ENCODE measurements around the genes NR2C2AP, ZNF101 and ZNF506.

GRCh38 chr19:18900695-18901309 lies 4.8 kb upstream of the CERS1 start:
- PRO-cap, result no peak

- PRO-cap, result no peak
These were observed 8.1 kb upstream of the CERS1 start for GRCh38 chr19:18903846-18904666.

- PRO-cap, result no peak
These were observed 1.6 kb downstream of the SLC25A42 start for GRCh38 chr19:19065409-19065827.

DNA sequence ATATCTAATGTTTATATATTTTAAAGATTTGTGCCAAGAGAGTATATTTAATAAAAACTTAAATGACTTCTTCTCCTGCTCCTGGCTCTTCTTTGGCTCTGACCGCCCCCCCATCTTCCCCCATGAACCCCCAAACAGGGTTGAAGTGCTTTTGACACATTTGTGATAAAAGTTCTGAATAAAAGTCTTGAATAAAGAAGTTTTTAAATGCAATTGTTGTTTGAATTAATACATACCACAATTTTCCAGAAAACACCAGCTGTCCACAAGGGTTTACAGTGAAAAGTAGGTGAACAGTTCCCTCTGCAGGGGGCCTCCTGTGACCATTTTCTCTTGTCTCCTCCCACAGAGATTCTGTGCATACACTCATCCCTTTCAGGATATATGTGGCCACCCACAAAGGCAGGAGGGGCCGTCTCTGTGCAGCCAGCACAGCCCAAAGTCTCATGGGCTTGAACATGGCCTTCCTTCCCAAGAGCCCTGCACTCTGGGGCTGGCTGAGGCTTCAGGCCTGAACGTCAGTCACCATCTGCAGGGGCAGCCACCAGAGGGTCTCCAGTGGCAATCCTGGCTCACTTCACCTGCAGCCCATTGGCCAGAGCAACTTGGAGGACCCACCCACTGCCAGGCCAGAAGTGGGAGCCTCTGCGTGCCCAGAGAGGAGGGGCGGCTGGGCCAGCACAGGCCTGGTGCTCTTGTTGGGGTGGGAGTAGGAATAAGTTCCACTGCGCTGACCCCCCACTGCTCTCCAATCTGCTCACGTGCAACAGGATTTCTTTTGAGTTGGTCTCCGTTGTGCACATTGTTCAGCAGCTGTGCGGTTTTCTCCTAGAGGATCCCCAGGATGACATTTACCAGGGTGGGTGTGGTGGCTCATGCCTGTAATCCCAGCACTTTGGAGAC lies 25.2 kb downstream of the TMEM161A start:
- PRO-cap, result no peak

DNA sequence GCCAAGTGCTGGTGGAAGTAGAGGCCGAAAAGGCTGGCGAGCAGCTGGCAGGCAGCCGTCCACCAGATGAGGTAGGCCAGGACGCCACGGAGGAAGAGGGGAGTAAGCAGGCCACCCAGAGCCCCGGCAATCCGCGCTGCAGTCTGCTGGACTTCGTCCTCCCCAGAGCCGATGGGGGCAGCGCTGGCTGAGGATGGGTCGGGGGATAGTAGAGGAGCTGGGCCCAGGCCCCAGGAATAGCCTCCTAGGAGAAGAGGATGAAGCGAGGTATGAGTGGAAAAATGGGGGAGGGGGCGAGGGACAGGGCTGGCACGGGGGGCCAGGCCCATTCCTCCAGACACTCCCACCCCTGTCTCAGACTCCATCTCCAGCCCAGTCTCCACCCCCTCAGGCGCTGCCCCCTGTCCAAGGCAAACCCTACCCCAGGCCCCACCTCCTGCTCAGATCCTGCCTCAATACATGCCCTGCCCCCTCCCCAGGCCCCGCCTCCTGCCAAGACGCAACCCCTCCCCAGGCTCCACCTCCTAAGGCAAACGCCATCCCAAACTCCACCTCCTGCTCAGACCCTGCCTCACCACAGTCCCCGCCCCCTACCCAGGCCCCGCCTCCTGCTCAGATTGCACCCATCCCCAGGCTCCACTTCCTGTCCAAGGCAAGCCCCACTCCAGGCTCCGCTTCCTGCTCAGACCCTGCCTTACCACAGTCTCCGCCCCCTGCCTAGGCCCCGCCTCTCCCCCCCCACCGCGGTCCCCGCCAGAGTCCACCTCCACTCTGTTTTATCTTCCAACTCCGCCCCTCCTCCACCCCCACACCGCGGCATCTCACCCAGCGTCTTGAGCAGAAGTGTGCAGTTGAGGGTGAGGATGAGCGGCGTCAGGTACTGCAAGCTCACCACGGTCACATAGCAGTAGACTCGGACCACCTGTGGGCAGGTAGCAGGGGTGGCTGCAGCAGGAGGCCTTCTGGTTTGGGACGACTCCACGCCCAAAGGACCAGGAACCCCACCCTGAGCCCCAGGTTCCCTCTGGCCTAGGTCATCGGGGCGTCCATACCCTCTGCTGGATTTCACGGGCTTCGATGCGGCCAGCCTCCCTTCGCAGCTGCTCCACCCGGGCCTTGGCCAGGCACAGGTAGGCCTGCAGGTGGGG lies 18.0 kb downstream of the TMEM161A start:
- PRO-cap, result no peak

DNA sequence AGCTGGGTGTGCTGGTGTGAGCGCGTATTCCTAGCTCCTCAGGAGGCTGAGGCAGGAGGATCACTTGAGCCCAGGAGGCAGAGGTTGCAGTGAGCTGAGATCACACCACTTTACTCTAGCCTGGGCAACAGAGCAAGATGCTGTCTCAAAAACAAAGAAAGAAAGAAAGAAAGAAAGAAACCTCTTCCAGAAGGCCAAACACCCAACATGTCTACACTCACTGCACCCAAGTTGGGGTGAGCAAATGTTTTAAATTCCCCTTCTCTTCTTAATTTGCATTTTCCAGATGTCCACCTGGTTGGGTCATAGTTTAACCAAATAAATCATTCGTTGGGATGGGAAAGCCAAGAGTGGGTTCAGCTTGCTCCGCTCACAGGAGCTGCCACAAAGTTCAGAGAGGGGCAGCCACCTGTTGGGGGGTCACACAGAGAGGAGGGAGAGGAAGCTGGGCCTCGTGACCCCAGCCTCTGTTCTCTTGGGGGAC lies 2.6 kb downstream of the MEF2B start:
- PRO-cap, result no peak

DNA sequence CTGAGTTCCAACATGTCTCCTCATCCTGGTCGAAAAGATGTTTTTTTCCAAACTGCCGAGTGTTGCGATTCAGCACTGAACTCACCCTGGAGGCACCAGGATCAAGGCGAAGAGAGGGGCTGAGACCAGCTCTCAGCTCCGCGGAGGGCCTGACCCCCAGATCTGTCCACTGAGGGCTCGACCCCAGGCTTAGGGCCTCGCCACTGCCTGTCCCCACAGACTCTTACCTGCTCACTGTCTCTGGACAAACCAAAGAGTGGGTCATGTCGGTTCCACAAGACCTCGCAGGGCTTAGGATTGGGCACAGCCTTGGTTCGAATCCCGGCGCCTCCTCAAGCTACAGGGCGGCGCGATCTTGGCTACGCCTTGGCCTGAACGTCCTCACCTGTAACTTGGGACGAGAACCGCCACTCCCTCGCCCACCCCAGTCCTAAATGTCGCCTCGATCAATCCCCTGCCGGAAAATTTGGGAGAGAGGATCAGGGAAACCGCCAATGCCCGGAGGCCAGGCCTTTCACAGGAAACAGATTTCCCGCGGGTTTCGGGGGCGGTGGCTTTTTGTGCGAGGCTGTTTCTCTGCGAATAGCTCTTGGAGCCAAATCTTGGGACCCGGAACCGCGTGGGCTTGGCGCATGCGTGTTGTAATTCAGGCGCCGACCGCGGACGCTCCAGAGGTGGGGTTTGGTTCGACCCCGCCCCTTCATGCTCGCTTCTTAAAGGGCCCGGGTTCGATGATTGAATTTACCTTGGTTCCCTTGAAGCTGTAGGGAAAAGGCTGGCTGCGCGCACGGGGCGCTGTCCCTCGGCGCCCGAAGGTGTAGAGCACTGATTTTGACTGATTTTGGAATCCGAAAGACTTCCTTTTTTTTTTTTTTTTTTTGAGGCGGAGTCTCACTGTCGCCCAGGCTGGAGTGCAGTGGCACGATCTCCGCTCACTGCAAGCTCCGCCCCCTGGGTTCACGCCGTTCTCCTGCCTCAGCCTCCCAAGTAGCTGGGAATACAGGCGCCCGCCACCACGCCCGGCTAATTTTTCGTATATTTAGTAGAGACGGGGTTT lies at the start of gene NR2C2AP:
NR2C2AP (minus strand) TSS at position 619 of the 1,057 bp plus-strand sequence.
- PRO-cap, result unidirectional peak, minus-strand start at position 614 of the sequence

DNA sequence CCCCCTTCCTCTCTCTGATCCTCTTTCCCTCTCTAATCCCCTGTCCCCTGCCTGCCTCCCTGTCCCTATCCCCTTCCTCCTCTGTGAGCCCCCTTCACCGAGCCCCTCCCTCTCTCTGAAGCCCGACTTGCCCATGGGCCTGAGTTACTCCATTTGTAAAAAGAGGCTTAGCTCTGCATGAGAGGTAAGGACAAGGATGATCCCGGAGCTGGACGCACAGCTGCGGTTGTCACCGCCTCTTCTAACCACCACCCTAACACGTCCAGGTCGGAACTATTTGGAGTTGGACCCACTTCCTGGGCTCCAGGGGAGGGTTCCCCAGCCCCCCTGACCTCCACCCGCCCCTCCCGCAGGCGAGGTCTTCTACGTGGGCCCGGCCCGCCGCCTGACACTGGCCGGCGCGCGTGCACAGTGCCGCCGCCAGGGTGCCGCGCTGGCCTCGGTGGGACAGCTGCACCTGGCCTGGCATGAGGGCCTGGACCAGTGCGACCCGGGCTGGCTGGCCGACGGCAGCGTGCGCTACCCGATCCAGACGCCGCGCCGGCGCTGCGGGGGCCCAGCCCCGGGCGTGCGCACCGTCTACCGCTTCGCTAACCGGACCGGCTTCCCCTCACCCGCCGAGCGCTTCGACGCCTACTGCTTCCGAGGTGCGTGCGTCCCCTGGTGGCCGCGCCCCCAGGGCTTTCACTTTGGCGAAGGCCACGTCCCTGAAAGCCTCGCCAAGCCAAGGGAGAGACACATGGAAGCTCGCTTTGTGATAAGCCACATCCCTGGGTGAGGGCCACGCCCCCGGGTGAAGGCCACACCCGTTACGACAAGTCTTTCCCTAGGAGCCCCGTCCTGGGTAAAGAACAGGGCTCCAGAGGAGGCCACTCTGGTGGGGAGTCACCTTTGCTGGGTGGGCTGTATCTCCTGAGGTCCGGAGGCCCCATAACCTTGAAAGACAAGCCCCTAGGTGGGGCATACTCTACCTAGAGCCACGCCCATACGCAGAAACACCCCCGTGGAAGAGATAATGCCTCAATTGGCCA lies 13.2 kb downstream of the NCAN start:
- PRO-cap, result bidirectional peak, plus-strand start at position 687 of the sequence, minus-strand start at position 581 of the sequence

DNA sequence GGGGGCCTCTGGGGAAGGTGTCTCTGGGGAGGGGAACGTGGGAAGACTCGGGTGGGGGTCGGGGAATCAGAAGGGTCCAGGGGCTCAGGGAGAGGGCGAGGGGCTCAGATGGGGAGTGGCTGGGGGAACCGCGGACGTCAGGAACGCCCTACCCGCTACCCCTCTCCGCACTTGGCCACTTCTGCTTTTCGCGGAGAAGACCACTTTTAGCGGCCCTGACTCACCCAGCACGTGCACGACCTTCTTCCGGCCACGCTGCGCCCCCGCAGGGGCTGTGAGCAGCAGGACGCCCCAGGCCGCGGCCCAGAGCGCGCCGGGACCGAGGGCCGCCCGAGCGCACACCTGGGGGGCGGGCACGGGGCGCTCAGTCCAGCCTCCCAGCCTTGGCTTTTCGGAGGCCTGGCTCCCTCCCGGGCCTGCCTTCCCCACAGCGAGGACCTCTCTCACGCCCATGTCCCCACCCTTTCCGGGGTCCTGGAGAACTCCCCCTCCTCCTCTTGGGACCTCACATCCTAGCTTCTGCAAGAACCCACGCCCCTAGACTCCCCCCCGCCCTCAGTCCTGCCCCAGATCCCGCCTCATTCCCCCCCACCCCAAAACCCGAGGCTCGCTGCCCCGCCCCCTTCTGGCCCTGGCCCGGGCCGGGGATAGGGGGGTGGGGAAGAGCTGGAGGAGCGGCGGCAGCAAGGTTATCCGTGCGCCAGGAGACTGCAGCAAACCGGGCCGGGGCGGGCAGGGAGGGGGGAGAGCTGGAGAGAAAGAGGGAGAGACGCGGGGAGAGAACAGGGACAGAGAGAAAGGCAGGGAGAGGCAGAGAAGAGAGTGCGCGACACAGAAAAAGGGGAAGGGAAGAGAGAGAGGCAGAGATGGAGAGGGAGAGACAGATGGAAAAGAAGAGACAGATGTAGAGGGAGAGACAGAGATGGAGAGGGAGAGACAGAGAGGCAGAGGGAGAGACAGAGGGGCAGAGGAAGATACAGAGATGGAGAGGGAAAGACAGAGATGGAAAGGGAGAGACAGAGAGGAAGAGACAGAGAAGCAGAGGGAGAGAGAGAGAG lies 1.1 kb downstream of the HAPLN4 start:
- PRO-cap, result no peak

GRCh38 chr19:19335605-19336523 lies 15.2 kb downstream of the MAU2 start:
- PRO-cap, result no peak

DNA sequence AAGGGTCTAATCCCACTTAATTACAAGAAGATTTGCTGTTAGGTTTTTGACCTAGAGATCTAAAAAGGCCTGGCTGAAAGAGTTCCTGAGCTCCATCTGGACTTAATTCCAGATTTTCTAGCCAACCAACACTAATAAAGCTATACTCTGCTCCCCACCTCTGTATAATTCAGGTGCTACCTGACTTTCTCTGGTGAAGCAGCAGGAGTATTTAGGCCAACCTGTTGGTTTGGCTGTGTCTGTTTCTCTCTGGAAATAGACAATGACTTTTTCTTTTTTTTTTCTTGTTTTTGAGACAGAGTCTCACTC lies 30.2 kb upstream of the GATAD2A start:
- PRO-cap, result no peak

DNA sequence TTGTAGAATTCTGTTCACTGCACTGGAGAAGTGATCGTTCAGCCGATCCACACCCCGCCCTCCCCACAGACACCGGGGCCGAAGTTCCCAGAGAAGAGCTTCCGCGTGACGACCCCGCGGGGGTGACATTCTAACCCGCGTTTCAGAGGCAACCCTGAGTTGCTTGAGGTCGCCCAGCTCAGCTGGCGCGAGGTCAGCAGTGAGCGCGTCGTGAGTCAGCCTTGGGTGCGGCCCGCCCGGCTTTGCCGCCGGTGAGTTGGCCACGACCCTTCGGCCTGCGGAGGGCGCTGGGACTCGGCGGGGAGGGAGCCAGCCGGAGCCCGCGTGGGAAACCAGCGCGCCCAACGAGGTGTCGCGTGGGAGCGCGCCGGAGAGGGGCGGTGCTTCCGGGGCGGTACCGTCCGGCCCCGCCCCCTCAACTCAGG lies 285 bp upstream of the GATAD2A start:
- PRO-cap, result no peak

- PRO-cap, result unidirectional peak, minus-strand start at chr19:19460393; unidirectional peak, minus-strand start at chr19:19460449
These were observed 54.7 kb downstream of the GATAD2A start for GRCh38 chr19:19460071-19460751.

GRCh38 chr19:19493779-19494491 lies 21.4 kb downstream of the TSSK6 start:
- PRO-cap, result no peak

- PRO-cap, result unidirectional peak, plus-strand start at chr19:19627819
These were observed 503 bp downstream of the LPAR2 start for GRCh38 chr19:19627393-19628040.

DNA sequence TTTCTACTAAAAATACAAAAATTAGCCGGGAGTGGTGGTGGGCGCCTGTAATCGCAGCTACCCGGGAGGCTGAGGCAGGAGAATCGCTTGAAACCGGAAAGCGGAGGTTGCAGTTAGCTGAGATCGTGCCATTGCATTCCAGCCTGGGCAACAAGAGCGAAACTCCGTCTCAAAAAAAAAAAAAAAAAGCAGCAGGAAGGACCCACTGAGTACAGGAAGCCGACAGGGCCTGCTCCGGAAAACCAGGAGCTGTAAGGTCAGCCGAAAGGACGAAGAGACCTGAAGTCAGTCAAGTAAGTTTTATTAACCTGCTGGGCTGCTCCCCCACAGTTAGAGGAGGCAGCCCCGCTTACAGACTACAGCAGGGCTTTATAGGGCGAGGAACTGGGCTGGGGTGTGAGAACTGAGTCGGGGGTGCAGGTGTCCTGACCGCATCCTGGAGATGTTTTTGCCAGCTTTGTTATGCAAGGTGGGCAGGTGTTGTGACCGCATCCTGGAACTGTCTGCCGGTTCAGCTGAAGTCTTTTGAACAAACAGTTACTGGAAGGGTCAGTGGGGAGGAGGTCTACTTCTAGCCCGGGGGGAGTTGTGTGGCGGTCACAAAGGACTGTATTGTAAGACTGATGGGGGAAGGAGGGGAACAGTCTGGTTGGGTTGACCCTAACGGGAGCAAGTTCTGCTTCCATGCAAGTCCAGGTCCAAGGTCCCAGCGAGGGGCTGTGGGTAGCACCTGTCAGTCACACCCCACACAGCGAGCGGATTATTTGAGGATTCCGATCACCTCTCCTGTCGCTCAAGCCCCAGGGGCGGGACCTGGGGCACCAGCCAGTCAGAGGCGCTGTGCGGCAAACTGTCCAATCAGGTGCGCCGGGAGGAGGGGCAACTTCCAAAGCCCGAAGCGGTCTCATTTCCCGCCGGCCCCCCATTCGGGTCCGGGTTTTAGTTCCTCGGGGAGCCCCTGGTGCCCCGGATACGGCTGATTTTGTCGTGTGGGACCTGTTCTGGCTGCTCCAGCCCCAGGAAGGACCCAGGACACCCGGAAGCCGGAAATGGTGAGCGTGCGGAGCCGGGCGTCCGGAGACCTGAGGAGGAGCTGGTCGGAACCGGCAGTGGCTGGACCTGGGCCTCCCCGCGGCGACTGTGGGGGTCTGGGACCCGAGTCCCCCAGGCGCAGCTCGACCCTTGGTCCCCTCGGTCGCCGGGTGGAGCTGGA lies at the start of gene ZNF101:
ZNF101 (plus strand) TSS at position 925 of the 1,213 bp plus-strand sequence.
- PRO-cap, result bidirectional peak, plus-strand start at position 536 of the sequence, minus-strand start at position 360 of the sequence; bidirectional peak, plus-strand start at position 925 of the sequence, minus-strand start at position 762 of the sequence

DNA sequence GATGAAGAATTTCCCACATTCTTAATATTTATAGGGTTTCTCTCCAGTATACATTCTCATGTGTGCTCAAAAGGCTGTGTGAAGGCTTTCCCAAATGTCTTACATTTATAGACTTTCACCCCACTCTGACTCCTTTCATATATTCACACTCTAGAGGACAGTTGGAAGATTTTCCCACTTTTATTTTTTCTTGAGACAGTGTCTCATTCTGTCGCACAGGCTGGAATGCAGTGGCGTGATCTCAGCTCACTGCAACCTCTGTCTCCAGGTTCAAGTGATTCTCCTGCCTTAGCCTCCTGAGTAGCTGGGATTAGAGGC lies 22.4 kb downstream of the ZNF14 start:
- PRO-cap, result no peak

GRCh38 chr19:19732412-19732898 lies 457 bp downstream of the ZNF14 start:
- PRO-cap, result unidirectional peak, plus-strand start at chr19:19732745

DNA sequence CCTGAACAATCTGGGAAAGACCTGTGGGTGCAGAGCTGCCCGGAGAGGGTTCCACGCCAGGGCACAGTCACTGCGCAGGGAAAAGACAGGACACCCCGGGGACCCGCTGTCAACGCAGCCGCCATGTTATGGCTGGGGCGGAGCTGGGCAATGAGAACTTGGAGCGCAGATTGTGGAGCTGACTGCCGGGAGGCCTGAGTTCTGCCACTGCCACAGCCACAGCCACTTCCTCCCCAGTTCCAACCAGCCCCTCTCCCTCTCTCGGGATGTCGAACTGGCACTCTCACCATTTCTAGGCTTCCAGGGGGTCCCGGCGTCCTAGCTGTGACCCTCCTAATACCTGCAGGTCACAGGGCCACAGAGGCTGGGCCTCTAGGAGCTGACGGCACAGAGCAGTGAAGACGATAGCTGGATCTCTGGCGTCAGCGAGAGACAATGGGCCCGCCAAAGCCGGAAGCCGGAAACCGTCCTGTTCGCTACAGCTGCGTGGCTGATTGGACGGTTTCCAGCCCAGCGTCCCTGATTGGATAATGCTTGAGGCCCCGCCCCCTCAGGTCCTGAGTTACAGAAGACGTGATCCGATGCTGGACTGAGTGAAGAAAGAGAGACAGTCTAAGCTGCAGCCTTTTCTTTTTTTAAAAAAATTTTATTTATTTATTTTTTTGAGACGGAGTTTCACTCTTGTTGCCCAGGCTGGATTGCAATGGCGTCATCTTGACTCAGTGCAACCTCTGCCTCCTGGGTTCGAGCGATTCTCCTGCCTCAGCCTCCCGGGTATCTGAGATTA lies at the start of gene ZNF506:
ZNF506 (minus strand) TSS at position 437 of the 787 bp plus-strand sequence.
- PRO-cap, result bidirectional peak, plus-strand start at position 197 of the sequence, minus-strand start at position 134 of the sequence; bidirectional peak, plus-strand start at position 592 of the sequence, minus-strand start at position 406 of the sequence

DNA sequence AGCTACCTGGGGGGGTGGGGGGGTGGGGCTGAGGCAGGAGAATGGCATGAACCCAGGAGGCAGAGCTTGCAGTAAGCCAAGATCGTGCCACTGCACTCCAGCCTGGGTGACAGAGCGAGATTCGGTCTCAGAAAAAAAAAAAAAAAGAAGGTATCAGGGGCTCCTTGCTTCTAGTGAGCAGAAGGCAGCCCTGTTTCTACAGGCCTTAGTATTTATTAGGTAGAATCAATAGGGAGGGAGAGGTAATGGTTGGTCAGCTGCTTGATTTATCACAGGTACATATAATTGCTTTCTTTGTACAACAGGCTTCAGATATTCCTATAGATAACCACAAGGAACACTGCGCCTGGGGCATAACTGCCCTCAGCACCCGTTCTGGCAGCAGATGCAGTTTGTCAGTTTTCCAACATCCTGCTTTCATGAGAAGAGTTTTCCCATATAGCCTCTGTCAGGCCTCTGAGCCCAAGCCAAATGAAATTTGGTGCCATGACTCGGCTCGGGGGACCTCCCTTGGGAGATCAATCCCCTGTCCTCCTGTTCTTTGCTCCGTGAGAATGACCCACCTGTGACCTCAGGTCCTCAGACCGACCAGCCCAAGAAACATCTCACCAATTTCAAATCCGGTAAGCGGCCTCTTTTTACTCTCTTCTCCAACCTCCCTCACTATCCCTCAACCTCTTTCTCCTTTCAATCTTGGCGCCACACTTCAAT lies 12.4 kb upstream of the ZNF486 start:
- PRO-cap, result no peak

Measured in natural killer cell (primary cell).